Metastatic Liver Carcinoma in the Lung (tissue), 2 donors: ENCODE measurements around the genes TCAIM and ZKSCAN7.

GRCh38 chr3:43178749-43179500, 73.0 kb upstream of the POMGNT2 start:
- PRO-cap, 2 experiments = no peak in any of the 2 experiments

GRCh38 chr3:43288630-43289900, 2.7 kb downstream of the SNRK start:
- PRO-cap, 2 experiments = no peak in any of the 2 experiments

GRCh38 chr3:43296386-43297023, 10.2 kb downstream of the SNRK start:
- PRO-cap, 2 experiments = no peak in any of the 2 experiments

DNA sequence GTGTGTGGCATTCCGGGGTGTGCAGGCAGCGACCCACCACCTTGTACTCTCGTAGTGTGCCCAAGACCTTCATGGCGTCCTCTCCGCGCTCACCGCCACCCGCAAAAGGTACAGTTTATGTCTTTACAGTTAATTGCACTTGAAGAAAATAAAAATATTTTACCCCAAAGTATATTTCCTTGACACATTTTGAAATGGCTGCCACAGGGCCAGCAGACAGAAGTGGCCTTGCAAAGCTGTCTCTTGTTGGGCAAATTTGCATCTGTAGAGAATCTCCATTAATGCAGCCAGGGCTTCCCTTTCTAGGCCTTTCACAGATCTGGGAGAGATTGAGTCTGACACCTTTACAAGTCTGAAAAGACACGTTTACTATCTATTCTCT, 136.0 kb downstream of the ANO10 start:
- PRO-cap, 2 experiments = no peak in any of the 2 experiments

DNA sequence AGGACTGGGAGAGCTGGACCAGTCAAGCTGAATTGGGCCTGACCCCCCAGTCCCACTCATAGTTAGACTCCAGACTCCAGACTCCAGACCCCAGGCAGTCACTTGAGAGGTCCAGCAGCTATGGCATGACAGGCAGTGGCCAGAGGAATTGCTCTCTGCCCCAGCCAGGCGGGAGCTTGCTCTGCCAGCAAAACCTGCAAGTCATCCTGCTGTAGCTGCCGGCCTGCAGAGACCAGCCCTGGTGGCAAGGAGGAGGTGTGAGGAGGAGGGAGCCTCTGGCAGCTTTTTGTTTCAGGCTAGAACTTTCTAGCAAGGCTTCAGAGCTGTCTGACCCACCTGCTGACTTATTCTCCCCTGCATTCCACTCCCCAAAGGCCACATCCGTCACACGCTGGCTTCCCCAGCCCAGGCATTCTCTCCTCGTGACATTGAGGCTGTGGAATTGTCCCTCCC, 82.5 kb downstream of the ABHD5 start:
- PRO-cap, 2 experiments = no peak in any of the 2 experiments

DNA sequence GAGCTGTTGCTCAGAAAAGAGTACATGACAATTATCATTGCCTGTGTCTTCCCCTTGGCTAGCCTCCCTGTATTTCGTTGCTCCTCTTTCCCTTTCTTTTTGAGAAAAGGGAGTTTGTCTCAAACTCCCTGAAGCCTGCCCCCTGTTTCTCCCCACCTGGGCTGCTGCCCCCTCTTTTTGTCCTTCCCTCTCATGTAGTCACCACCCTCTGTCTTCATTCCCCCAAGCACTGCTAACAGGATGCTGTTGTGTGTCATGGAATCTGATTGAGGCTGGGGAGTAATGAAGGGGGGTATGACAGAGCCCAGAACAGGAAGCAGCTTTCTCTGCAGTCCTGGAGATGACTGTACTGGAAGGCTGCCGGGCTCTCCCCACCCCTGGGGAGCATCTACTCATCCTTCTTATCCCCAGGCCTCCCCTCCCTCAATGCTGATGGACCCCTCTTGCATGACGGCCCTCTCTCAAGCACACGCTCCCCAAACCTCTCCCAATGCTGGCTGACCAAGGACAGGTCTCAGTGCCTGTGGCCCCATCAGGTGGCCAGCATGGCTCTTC, 181.6 kb downstream of the ABHD5 start:
- PRO-cap, 2 experiments = no peak in any of the 2 experiments

- PRO-cap, 2 experiments = peak in 2 of 2 experiments; most common plus-strand start chr3:44338774 (in 1); most common minus-strand start chr3:44338700 (in 2)
Observed at GRCh38 chr3:44338627-44339233, at the start of gene TCAIM. Gene TCAIM (plus strand): TSS chr3:44338766.

DNA sequence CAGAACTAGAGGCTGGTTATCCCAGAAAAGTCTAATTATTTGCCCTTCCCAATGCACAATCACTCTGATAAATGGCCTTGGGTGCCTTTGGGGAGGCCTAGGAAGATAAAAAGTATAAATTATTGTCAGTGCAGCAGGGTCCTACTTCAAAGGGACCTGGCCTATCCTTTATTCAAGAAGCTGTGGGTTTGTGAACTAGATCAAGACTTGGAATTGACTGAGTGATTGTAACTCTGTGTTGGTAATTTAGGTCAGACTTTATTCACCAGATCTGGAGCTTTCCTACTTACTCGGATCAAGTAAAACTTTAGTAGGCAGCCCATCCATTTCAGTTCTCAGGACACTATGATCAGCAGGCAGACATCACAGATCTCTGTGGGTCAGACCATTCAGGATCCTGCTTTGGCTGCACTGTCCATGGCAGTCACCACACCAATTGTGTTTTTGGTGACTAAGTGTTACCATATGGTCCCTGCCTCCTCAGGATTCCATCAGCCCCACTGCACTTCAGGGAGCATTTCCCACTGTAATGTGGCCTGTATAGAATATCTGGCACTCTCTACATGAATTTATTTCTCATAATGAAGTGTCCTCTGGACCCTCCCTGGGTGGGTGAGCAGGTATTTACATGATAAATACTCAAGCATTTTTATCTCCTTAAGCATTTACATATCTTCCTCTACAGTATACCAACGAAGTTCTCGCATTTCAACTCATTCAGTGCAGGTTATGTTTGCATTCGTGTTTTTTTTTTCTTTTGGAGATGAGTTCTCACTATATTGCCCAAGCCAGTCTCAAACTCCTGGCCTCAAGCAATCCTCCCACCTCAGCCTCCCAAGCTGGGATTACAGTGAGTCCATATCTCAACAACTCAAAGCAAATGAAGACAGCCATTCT, 41.3 kb downstream of the ZNF445 start:
- PRO-cap, 2 experiments = no peak in any of the 2 experiments

DNA sequence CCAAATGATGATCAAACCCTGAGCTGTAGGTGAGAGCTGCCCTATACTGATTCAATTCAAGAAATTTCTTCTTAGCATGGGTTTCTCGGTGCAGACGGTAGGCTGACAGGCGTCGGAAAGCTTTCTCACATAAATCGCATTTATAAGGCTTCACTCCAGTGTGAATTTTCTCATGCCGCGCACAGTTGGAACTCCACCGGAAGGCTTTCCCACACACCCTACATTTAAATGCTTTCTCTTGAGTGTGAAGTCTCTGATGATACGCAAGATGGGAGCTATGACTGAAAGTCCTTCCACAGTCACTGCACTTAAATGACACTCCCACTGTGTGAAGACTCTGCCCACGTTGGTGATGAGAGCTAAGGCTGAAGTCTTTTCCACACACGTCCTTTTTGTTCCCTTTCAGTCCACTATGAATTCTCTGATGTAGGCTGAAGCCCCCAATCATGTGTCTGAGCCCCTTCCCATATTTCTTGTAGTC, 29.5 kb downstream of the ZNF445 start:
- PRO-cap, 2 experiments = no peak in any of the 2 experiments

DNA sequence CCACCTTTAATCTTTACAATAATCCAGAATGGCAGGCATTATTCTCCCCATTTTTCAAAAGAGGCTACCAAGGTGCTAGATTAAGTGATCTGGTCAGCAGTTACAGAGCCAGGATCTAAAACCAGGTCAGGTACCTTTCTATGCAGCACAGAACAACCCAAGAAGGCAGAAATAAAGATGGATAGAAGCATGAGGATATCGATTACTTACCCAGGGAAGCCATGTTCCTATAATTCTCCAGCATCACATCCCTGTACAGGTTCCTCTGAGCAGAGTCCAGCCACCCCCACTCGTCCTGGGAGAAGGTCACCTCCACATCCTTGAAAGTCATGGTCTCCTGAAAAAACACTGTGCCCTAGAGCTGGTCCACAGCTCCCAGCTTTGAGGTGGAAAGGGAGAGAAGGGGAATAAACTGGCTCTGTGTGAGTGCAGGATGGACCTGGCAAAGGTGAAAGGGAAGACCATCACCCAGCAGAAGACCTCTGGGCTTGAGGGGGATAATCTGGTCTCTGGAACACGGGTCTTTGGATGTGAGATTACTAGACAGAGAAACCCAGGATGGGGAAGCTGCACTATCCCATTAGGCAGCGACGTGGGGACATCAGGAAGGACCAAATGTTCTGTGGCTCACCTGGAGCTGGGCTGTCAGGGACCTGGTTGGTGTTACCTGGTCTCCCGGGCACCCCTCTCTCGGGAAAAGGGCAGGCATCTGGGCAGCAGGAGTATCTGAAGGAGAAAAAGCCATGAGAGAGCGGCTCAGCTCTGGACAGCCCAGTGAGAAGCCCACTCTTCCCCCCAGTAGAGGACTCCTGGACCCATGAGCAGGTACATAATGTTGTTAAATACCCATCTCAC, 27.0 kb downstream of the ZNF445 start:
- PRO-cap, 2 experiments = no peak in any of the 2 experiments

GRCh38 chr3:44554724-44555692, at the start of gene ZKSCAN7:
Gene ZKSCAN7 (plus strand): TSS chr3:44555193.
- PRO-cap, 2 experiments = peak in 2 of 2 experiments; most common plus-strand start chr3:44555229 (in 1); most common minus-strand start chr3:44555153 (in 1)

- PRO-cap, 2 experiments = no peak in any of the 2 experiments
Observed at GRCh38 chr3:44632213-44632865, 7.5 kb downstream of the ZNF197 start.

DNA sequence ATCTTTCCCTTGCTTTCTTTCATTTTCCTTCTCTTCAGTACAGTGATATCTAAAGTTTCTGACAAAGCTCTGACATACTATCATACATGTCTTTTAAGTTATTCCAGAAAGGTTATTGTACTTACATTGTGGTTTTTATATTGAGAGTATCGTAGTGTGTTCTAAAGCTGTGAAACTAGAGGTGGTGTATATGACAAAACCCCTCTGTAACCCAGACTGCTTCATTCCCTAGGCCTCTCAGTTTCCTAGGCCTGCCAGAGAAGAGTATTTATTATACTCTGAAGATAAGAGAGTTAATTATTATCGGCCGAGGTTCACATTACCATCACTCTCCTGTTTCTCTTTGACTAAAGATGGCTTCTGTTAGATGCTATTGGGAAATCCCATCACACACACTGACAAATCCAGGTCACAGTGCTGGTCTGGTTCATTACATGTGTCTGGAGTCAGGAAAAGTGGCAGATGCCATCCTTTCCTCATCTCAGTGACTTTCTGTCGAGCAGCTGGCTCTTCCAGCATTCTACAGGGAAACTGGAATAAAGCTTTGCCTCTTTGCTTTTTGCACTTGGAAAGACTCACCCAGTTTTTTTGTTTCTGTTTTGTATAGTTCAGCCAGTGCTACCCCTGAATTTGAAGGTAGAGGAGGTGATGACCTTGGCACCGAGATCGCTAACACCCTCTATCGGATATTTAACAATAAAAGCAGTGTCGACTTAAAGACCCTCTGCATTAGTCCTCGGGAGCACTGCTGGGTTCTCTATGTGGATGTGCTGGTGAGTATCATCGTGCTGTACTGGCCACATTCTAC, 20.6 kb downstream of the EXOSC7 start:
- PRO-cap, 2 experiments = peak in 1 of 2 experiments; most common plus-strand start position 430 of the sequence (in 1); most common minus-strand start position 244 of the sequence (in 1)

- PRO-cap, 2 experiments = peak in 1 of 2 experiments; most common plus-strand start chr3:45035202 (in 1); most common minus-strand start chr3:45034758 (in 1)
Observed at GRCh38 chr3:45034488-45035511, 8.7 kb downstream of the CLEC3B start.

- PRO-cap, 2 experiments = no peak in any of the 2 experiments
Observed at GRCh38 chr3:45211639-45212386, 14.3 kb downstream of the TMEM158 start.

DNA sequence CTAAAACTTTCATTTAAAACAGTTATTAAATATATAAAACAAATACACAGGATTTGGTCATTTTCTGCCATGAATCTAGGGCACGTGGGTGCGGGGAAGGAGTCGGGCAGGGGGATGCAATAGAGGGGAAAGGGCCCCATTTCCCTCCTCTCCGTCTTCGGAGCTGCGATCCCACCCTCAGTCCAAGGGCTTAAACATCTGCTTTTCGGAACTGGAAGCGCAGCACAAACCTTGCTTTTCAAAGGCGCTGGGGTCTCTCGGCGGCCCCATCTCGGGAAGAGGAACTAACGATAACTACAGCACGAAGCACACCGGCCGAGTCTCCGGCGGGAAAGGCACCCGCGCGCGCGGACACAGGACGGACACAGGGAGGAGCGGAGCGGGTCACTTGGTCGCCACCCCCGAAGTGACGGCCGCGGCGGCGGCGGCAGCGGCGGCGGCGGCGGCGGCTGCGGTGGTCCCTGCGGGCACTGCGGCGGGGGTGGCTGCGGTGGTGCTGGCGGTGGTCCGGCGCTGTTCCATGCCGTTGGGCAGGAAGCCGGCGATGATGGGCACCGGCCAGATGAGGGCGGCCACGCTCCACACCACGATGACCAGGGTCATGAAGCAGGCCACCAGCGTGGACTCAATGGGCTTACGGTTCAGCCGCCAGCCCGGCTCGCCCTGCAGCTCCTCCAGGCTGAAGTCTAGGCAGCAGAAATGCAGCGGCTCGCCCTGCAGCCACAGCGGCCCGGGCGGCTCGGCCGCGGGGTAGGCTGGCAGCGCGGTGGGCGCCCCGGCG, 1.2 kb downstream of the TMEM158 start:
- PRO-cap, 2 experiments = no peak in any of the 2 experiments

DNA sequence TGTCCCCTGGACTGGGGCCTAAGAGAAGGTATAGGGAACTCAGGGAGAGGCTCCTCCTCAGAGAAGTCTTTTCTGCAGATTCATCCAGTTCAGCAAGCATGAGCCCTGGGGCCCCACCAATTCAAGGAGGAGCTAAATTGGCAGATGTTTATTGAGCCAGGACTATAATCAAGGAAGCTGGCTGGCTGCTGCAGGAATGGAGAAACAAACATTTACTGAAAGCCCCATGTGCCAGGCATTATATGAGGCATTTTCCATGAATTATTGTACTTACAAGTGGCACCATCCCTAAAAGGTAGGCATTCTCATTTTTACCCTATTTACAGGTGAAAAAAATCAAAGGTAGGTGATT, 22.0 kb upstream of the LARS2 start:
- PRO-cap, 2 experiments = no peak in any of the 2 experiments

DNA sequence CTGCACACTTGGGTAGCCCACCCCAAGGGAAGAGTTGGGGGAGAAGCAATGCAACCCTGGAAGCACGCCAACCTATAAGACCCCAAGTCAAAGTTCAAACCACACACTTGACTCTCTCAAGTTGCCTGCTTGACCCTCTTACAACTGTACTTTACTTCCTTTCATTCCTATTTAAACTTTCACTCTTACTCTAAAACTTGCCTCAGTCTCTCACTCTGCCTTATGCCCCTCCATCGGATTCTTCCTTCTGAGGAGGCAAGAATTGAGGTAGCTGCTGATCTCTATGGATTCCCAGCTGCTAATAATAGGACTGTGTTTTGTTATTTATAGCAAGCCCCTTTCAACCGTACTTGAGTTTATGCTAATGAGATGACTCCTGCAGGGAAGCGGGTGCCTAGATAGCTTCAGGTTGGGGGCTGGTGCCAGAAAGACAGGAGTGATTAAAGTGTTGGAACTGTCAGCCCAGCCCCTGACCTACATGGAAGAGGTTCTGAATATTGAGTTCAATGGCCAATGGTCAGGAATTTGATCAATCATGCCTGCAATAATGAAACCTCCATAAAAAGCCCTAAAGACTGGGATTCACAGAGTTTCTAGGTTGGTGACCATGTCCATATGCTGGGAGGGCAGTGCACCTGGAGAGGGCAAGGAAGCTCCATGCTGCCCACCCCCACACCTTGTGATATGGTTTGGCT, 21.8 kb upstream of the LIMD1 start:
- PRO-cap, 2 experiments = no peak in any of the 2 experiments

- PRO-cap, 2 experiments = no peak in any of the 2 experiments
Observed at GRCh38 chr3:45599271-45599764, 4.8 kb downstream of the LIMD1 start.

GRCh38 chr3:45693937-45694830, 5.0 kb downstream of the SACM1L start:
- PRO-cap, 2 experiments = no peak in any of the 2 experiments